ENCODE results near the genes CDH11, CKLF and CA7.

GRCh38 chr16:65121766-65122099 is at the start of gene CDH11:
CDH11 (minus strand) TSS chr16:65122063.
- CAGE, long polyA plus RNA, result start-site peak on the minus strand at chr16:65121975-65122100, 628 and 314 reads in 2 replicates
- RRBS, result no CpG with 5 or more reads among the region's 32 CpGs

- CAGE, long polyA plus RNA, result no peak
- RRBS, result no CpG with 5 or more reads among the region's 6 CpGs
These were observed 2.2 kb upstream of the CDH11 start for GRCh38 chr16:65124155-65124462.

DNA sequence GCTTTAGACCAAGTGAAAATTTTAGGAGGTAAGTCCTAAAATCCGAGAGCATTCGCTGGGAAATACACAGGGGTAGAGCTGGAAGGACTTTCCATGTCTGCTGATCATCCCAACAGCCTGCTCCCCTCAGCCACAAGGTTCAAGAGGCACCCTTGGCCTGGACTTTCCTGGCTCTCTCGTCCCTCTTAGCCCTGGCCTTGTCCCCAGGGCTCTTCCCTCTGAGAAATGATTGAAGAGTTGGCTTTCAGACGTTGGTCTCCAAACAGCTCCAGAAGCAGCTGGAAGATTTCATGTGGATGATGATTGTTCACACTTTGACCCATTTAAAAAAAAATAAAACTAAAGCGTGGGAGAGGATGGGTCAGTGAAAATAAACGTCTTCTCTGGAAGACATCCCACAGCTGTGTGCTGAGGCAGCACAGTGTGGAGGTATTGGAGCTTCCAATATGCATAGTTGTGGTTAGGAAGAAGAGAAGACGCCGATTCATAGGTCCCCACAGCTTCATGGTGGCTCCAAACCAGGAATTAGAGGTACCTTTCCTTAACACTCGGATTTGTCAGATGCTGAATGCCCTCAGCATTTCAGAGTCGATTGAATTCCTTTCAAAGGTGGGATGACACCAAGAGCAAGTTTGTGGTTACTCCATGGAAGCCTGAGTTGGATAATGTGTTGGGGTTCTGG is 54.8 kb upstream of the CDH11 start:
- CAGE, long polyA plus RNA, result no peak
- RRBS, result no CpG with 5 or more reads among the region's 10 CpGs

DNA sequence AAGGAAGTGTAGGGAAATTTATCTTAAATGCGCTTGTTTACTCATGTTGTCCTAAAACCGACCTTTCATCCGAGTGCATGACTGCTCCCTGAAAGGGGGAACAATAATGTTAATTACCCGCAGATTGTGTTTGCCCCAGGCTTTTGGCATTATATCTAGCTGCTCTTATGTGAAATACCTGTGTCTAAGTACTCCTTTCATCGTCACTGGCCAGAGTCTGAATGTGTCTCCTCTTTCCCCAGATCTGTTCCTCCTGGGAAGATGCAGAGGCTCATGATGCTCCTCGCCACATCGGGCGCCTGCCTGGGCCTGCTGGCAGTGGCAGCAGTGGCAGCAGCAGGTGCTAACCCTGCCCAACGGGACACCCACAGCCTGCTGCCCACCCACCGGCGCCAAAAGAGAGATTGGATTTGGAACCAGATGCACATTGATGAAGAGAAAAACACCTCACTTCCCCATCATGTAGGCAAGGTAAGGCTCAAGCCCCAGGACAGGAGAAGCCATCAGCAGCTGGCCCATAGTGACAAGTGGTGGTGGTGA is 12.7 kb downstream of the CDH5 start:
- CAGE, long polyA plus RNA, result no peak
- RRBS, result no CpG with 5 or more reads among the region's 11 CpGs

- CAGE, long polyA plus RNA, result no peak
- RRBS, result no CpG with 5 or more reads among the region's 11 CpGs
These were observed 38.1 kb downstream of the TK2 start for GRCh38 chr16:66511668-66512419.

DNA sequence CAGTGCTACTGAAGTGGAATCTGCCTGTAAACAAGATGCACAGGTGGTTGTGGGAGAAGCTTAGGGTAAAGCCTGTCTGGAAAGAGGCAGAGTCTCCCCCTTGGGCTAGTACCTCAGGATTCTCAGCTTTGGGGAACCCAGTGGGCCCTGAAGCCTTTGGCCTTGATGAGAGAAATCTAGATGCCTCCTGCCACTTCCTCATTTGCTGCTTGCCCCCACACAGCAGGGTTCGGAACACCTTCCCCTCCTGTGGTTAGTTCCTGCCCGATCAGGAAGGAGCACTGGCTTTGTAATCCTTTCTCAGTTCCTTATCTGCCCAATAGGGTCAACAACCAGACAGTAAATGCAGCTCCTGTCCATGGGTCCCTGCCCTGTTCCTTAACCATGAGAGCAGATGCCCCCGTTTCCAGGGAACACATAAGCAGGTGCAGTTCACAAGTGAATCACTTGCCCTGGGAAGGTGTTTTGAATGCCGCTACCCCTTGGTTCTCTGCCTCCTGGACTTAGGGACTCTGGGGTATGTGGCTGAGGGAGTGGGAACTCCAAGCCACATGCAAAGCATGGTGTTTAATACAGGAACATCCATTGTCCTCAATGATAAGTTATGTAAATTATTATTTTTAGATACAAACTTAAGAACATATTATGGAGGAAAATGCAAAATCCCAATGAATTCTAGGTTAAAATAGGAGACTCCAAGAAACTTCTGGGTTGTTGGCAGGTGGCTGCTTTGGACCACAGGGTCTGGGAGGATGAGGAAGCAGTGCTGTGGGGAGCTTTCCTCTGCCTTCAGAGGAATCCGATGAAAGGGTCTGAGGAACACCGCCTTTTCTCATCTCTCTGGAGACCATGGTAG is 24.9 kb downstream of the TK2 start:
- CAGE, long polyA plus RNA, result no peak
- RRBS, result no CpG with 5 or more reads among the region's 6 CpGs

DNA sequence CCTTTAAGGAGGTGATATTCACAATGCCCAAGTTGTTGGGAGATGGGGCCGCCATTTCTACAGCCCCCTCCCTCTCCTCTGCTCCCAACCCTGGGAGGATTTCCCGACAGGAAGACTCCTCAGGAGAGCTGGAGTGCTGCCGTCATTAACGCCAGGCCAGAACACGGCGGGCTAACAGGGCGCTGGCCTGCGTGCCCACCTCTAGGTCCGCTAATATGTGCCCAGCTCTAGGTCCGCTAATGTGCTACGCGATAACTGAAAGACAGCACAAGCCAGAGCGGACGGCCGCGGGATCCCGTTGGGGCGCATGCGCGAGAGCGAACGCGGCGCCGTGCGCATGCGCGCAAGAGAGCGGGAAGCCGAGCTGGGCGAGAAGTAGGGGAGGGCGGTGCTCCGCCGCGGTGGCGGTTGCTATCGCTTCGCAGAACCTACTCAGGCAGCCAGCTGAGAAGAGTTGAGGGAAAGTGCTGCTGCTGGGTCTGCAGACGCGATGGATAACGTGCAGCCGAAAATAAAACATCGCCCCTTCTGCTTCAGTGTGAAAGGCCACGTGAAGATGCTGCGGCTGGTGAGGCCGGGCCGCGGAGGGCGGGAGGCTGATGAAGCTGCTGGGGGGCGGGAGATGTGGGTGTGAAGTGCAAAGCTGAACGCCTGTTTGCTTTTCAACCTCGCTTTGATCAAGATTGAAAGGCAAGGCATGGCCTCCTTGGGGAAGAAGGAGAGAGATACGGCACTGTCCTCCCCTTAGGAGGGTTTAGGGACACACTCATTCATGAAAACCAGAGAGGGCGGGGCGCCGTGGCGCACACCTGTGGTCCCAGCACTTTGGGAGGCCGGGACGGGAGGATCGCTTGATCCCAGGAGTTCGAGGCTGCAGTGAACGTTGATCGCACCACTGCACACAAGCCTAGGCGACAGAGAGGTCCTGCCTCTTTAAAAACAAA is at the start of gene CKLF:
TSS of gene CKLF (plus strand) at position 351 of the 944 bp plus-strand sequence.
- CAGE, long polyA plus RNA, result start-site peak on the plus strand centred at position 368 of the sequence, 48 bp wide, 649 and 444 reads in 2 replicates
- RRBS, result no CpG with 5 or more reads among the region's 64 CpGs

- CAGE, long polyA plus RNA, result no peak
- RRBS, result 20% methylated on average over 21 of the region's 47 CpGs
These were observed 374 bp upstream of the CMTM2 start for GRCh38 chr16:66578843-66579334.

- CAGE, long polyA plus RNA, result no peak
- RRBS, result no CpG with 5 or more reads among the region's 5 CpGs
These were observed 6.6 kb downstream of the CMTM2 start for GRCh38 chr16:66585889-66586238.

DNA sequence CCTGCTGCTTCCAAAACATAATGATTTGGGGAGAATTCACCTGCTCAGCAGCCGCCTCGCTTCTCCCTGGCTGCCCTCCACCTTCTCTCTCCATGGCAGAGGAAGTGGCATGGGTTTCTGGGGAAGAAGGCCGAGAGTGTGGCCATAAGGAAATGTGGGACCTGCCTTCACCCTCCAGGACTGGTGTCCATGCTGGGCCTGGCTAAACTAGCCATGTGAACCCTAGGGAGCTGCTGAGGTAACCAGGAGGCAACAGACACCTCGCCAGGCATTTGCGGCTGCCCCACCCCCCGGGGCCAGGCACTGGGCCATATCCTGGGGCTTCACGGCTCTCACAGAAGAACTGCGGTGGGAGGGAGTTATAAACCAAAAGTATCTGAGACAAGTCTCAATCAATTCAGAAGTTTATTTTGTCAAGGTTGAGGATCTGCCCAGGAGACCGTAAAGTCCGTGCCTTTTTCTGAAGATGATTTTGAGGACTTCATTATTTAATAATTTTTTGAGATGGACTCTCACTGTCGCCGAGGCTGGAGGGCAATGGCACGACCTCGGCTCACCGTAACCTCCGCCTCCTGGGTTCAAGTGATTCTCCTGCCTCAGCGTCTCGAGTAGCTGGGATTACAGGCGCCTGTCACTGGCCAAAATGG is 10.1 kb upstream of the CMTM4 start:
- CAGE, long polyA plus RNA, result no peak
- RRBS, result no CpG with 5 or more reads among the region's 19 CpGs

GRCh38 chr16:66710408-66710829 is 13.9 kb upstream of the CMTM4 start:
- CAGE, long polyA plus RNA, result no peak
- RRBS, result no CpG with 5 or more reads among the region's 6 CpGs

- CAGE, long polyA plus RNA, result no peak
- RRBS, result no CpG with 5 or more reads among the region's 8 CpGs
These were observed 305 bp upstream of the CA7 start for GRCh38 chr16:66843946-66844272.

- CAGE, long polyA plus RNA, result no peak
- RRBS, result 3% methylated on average over 22 of the region's 34 CpGs
These were observed at the start of gene CA7 for GRCh38 chr16:66844273-66844562. CA7 (plus strand) TSS chr16:66844414.

DNA sequence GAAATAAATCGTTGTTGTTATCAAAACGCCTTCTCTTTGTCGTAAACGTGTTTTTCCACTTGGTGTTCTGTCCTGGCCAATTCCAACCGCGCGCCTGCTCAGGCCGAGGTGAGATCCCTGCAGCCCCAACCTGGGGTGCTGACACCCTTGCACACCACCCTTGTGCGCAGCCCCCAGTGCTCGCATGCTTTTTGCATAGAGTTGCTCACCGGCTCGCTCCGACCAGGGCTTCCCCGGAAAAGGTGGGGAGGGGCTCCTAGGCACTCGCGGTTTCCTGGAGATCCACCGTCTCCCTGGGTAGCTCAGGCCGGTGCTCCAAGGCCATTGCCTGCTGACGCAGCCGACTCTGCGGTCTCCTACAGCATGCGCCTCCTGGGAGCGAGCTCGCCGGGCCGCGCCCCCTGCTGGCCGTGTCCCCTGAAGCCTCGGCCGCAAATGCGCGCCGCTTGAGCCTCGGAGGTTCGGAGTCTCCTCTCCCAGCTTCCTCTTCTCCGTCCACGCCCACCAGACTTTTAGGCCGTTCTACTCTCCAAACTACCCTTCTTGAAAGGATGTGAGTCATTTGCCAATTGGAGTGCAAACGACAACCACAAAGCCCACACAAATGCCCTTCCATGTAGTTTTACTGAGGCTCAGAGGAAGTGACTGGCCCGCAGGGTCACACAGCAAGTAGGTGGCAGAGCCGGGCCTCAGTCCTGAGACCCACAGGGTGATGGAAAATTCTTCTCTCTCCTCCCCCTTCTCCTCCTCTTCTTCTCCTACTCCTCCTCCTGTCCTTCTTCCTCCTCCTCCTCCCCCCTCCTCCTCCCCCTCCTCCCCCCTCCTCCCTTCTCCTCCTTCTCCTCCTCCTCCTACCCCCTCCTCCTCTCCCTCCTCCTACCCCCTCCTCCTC is 7.2 kb upstream of the PDP2 start:
- CAGE, long polyA plus RNA, result no peak
- RRBS, result 1% methylated on average over 11 of the region's 41 CpGs

- CAGE, long polyA plus RNA, result no peak
- RRBS, result no CpG with 5 or more reads among the region's 7 CpGs
These were observed 2.1 kb upstream of the PDP2 start for GRCh38 chr16:66878042-66878707.

DNA sequence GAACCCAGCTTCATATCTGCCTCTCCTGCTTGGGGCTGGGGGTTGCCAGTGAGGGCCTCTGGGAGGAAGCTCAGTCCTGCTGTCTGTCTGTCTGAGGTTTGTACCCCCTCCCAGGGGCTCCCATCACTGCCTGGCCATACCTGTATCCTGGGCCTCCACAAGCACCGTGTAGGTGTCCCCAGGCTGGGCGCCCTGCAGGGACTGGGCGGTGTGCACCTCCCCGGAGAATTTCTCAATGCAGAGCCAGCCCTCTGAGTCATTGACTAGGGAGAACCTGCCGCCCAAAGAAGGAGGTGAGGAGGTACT is 7.7 kb downstream of the CDH16 start:
- CAGE, long polyA plus RNA, result no peak
- RRBS, result no CpG with 5 or more reads among the region's 5 CpGs

- CAGE, long polyA plus RNA, result no peak
- RRBS, result no CpG with 5 or more reads among the region's 5 CpGs
These were observed 2.2 kb upstream of the CDH16 start for GRCh38 chr16:66920947-66921297.

DNA sequence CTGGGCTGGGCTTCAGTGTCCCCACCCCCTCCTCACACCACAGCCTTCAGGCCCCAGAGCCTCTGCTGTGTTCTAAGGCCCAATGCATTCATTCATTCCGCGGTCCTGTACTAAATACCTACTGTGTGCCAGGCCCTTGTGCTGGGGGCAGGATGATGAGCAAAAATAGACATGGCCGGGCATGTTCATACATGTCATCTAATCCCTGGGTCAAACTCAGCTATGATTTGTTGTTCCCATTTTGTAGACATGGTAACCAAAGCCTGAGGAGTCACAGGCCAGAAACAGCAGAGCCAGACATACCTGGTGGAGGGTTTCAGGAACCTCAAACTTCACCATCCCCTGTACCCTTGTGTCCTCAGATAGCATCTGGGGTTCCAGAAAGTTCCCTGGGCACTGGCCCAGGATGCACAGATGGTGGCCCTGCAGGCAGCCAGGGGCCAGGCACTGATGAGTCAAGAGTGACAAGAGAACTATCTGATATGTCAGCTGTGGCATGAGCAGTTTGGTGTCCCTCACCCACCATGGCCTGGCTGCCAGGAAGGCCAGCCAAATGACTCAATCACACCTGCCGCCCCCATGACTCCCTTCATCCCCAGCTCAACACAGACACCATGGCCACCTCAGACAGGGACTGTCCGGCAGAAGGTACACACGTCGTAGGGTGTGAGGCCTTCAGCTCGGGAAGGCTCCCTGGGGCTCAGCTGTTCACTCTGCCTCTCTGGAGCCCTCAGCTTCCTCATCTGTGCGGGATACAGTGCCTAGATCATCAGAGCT is 2.8 kb upstream of the RRAD start:
- CAGE, long polyA plus RNA, result no peak
- RRBS, result no CpG with 5 or more reads among the region's 9 CpGs

GRCh38 chr16:66932819-66933039 is 1.5 kb downstream of the CIAO2B start:
- CAGE, long polyA plus RNA, result no peak
- RRBS, result no CpG with 5 or more reads among the region's 3 CpGs

DNA sequence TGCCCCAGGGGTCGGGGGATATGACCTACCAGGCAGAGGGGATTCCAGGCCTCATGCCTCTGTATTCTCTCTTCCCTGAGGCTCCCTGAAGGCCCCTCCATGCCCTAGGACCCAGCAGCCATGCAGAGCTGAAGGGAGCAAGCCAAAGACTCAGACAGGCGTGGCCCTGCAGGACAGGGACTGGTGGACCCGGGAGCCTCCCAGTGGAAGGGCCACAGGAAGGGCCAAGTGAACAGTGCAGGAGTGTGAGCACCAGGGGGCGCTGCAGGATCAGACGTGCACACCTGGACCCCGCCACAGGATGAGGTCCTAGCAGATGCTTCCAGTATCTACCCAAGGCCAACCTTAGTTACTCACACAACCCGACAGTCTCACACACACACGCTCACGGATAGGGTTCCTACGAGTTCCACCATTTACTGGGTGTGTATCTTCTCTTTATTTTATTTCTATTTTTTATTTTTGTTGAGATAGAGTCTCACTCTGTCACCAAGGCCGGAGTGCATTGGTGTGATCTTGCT is 10.7 kb upstream of the CES4A start:
- CAGE, long polyA plus RNA, result no peak
- RRBS, result no CpG with 5 or more reads among the region's 11 CpGs